Placental epithelial cell (primary cell): ENCODE data around the genes COX4I2, BPIFB2 and CDK5RAP1.

DNA sequence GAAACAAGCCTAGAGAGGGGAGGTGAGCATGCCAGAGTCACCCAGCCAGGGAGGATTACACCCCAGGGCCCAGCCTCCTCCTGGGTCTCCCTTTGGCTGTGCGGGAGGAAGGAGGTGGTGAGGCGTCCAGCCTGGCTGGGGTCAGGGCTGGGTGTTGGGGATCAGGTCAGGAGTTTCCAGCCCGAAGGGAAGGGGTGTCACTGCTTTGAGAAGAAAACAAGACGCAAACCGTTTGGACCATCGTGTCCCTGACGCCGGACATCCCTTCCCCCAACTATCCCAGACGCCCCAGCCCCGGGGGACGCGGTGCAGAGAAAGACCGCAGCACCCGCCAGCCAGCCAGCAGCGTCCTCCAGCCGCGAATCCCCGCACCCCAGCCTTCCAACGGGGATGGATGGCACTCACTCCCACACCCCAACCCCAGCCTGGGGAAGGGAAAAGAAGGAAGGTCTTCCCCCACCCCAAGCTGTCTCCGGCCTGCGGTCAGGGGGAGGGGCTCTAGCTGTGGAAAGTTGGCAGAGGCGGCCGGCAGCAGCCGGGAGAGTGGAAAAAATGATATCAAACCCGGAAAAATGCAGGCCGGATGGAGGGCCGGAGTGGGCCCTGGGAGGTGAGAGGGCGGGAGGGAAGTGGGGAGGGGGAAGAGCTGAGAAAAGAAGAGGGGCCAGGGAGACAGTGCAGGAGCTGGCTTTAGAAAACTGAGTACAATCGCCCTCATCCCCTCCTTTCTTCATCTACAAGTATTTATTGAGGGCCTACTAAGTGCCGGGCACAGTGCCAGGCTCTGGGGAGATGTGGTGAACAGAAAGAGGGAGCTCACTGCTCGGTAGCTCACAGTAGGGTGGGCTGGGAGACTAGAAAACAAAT lies 10.6 kb downstream of the REM1 start:
- CAGE, long polyA plus RNA: no peak

DNA sequence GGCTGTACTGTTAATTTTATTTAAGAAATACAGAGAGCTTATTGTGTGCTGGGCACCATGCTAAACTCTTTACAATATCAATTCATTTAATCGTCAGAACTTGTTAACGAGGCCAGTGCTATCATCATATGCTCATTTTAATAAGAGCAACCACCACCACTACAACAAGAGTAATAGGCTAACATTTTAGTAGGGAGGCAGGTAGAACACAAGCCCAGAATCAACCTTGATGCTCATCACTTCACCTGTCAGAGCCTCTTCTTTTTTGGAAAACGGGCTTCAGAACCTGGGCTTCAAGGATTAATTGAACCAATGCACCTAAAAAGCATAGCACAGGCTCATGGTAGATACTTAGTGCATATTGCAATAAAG lies 3.9 kb downstream of the ID1 start:
- CAGE, long polyA plus RNA: no peak

- CAGE, long polyA plus RNA: no peak
These were observed at the start of gene COX4I2 for GRCh38 chr20:31637460-31638118. Gene COX4I2, plus strand, starts transcription at chr20:31637912.

GRCh38 chr20:31681230-31682138 lies 41.2 kb downstream of the BCL2L1 start:
- CAGE, long polyA plus RNA: no peak

- CAGE, long polyA plus RNA: no peak
These were observed 6.8 kb downstream of the BCL2L1 start for GRCh38 chr20:31715708-31716335.

DNA sequence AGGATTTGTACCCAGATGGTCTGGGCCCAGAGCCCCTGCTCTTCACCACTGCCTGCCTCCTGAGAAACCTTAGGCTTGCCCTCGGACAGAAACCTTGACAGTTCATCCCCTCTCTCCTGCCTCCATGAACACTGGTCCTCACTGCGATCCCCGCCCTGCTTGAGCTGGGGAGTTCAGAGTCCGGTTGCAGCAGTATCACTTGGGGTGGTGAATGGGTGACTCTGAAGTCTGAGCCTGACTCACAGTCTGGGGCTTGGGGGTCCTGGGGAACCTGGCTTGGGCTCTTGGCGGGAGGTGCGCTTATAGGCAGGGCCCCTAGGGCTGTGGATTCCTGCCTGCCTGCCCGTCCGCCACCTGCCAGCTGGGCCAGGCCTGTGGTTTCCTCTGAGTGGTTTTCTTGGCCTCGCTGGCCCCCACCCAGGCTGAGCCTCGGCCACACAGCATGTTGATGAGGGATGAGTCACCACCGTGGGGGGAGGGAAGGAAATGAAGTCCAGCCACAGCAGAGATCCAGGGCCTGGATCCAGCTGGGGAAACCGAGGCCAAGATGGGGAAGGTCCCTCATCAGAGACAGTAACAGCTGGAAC lies 9.4 kb downstream of the FOXS1 start:
- CAGE, long polyA plus RNA: no peak

DNA sequence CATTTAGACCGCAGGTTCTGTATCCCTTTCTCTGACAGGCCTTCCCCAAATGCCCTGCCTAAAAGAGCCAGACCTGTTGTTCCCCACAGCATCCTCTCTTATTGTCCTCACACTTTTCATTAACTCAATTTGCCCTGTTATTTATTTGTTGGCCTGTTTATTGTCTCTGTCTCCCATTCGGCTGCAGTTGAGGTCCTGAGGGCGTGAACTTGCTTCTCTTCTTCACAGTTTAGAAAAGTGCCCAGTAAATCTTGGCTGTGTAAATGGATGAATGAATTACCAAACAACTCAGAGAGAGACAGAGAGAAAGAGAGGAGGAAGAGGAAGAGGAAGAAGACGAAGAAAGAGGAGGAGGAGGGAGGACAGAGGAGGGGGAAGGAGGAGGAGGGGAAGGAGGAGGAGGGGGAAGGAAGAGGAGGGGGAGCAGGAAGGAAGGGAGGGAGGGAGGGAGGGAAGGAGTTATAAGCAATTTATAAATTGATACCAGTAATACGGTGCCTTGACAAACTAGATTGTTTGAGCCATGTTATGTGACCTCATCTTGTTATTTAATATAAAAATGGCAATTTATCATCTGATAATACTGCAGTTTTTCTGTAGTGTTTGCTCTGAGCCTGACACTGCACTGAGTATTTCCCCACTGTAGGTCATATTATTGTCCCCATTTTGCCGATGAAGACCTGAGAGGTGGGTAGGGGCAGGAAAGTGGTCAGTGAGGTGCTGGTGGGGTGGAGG lies 18.7 kb downstream of the HCK start:
- CAGE, long polyA plus RNA: no peak

GRCh38 chr20:32187970-32188617 lies 19.4 kb downstream of the PLAGL2 start:
- CAGE, long polyA plus RNA: no peak

DNA sequence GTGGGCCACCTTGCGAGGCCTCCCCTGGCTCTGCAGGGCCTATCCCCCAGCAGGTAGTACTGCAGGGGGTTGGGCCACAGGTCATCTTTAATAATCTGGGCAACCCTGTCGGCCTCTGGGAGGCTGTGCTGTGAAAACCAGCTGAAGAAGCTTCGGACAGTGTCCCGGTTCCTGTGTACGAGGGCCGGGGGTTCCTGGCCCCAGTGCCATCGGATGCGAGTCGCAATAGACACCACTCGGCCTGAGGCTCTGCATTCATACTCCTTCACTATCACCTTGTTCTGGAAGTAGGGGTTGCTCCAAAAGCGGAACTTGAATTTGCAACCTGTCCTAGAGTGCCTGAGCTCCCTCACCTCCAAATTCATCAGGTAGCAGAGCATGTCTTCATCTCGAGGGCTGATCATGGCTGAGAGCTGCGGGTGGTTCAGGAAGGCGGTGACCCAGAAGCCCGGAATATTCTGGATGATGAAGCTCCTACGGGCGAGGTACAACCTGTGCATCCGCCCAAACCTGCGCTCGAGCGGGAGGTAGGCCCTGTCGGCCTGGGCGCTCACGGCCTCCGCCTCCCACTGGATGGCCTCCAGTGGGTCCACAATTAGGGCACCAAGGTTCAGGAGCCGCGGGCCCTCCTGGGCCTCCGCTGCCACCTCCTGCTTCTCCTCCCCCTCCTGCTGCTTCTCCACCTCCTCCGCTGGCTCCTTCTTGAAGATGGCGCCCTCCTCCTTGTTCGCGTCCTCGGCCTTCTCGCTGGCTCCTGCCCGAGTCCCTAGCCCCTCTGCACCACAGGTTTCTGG lies 18.1 kb downstream of the PLAGL2 start:
- CAGE, long polyA plus RNA: no peak

DNA sequence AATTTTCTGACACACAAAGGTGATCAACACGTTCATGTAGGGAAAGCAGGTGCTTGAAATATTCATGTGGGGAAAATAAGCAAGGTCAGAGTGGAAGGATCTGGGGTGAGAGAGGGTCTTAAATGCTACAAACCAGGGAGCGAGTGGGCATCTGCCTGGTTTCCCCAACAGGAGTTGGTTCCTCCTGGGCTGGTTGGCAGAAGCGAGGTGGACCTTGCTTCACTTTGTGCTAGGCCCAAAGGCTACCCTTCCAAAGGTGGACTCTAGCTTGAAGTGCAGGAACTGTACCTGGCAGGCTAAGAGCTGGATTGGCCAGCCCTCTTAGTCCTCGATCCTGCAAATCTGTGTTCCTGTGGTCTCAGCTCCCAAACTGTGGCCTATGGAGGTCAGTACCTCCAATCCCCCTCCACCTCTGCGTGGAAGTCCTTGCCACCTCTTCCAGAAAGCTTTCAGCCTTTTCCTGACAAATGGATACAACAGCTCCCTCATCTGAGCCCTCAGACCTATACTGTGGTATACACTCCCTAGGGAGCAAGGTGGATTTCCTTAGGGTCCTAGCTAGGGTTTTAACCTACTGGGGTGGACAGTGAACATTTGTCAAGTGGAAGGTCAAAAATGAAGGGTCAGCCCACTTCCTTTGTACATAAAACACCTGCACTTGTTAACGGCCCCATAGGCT lies 16.6 kb downstream of the PLAGL2 start:
- CAGE, long polyA plus RNA: no peak

- CAGE, long polyA plus RNA: no peak
These were observed 502 bp downstream of the PLAGL2 start for GRCh38 chr20:32206933-32207549.

DNA sequence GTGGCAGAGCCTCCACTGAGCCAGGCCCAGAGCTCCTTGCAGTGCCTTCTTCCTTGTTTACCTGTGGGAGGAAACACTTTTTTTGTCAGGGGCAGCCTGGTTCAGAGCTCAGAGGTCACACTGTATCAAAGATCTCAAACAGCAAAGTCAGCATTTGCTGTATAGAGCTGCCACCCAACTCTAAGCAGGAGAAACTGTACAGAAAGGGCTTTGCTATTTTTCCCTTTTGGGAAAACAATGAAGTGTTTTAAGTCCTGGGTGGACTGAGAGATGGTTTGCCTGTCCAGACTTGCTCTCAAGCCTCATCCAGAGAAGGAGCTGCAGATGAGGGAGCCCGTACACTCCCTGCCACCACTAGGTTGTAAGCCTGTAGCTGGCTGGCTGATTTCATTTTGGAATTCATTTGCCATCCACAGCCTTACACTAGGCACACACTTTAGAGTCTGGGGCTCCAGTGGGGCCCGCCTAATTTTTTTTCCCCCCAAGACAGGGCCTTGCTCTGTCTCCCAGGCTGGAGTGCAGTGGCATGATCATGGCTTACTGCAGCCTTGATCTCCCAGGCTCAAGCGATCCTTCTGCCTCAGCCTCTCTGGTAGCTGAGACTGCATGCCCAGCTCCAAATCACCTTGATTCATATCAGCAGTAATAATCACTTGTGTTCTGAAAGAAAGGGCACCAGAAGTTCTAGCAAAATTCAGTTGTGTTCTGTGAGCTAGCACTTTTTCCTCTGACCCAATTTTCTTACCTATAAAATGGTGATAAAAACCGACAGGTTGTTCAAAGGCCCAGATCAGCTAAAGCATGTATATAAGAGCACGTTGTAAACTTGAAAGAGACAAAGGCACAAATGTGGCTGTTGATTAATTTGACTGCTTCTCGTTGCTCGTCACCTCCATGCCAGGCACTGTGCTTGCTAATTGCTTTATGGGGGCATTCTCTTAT lies 28.5 kb downstream of the POFUT1 start:
- CAGE, long polyA plus RNA: no peak

- CAGE, long polyA plus RNA: no peak
These were observed 90.3 kb downstream of the ASXL1 start for GRCh38 chr20:32448398-32448770.

DNA sequence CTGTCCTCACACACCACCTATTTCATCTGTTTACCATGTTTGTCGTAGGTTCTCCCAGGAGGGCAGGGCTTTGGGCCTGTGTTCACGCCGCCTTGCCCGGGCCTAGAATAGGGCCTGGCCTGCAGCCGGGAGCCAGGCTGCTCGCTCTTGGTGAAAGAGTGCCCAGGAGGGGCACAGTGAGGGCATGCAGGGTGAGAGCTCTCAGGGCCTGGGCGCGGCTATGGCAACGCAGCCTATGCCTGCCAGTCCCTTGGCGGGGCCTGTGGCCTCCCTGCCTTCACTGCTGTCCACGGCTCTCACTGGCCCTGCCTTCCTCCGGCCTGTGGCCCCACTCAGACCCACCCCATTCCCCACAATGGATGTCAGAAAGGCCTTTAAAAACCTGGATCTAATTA lies 22.6 kb upstream of the NOL4L start:
- CAGE, long polyA plus RNA: no peak

- CAGE, long polyA plus RNA: no peak
These were observed 5.6 kb downstream of the COMMD7 start for GRCh38 chr20:32737669-32737993.

- CAGE, long polyA plus RNA: no peak
These were observed 36.1 kb downstream of the SUN5 start for GRCh38 chr20:32968163-32968479.

DNA sequence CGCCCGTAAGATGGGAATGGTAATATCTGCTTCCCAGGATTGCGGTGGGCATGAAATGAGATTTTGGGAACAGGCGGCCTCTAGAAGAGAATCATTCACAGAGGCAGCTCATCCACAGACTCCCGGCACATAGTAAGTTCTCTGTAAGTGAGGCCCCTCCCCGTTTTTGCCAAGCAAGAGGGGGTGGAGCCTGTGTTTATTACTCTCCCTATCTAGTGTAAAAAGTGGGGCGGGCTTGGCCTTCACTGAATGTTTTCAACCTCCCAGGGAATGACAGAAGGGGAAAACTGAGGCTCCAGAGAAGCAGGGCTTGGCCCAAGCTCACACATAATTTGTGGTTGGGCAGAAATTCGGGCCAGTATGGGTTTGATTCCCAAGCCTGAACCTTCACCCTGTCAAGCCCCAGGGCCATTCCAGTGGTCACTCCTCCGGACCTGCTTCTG lies 20.0 kb downstream of the SUN5 start:
- CAGE, long polyA plus RNA: no peak

GRCh38 chr20:33007519-33007976 lies at the start of gene BPIFB2:
Gene BPIFB2, plus strand, starts transcription at chr20:33007704.
- CAGE, long polyA plus RNA: no peak

- CAGE, long polyA plus RNA: no peak
These were observed 14.1 kb downstream of the CDK5RAP1 start for GRCh38 chr20:33387187-33387649.

DNA sequence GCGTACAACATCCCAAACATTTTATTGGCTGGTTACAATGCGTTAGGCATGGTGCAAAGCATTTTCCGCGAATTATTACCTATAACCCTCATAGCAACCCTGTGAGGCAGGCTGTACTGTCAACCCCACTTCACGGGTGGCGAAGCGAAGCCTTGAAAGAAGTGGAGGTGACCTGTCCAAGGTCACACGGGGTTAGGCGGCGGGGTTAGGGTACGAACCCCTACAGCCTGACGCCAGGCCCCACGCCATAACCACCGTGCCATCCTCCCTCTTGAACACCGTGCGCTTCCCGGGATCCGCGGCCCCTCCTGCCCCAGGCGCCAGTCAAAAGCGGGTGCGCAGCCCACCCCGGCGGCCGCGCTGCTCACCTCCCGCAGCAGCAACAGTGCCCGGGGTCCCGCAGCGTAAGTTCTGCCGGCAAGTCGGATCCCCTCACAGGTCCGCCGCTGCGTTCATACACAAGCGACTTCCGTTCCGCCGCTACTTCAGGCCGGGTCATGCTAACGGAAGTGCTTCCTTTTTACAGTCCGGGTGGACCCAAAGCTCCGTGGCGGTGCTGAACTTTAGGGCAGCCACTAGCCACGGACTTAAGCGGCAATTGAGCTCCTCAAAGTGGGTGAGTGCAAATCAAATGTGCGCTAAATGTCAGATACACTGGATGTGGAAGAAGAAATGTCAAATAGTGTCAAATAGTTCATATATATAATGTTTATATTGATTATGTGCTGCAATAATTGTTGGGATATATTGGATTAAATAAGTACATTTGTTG lies at the start of gene CDK5RAP1:
CDK5RAP1 (minus strand) TSS at position 460 of the 772 bp plus-strand sequence.
- CAGE, long polyA plus RNA: no peak